Skin of body (tissue), 2 donors: ENCODE measurements around a stretch of chr6.

GRCh38 chr6:5120403-5120807, 35.3 kb downstream of the PPP1R3G start:
- RAMPAGE, long total RNA, result no peak

DNA sequence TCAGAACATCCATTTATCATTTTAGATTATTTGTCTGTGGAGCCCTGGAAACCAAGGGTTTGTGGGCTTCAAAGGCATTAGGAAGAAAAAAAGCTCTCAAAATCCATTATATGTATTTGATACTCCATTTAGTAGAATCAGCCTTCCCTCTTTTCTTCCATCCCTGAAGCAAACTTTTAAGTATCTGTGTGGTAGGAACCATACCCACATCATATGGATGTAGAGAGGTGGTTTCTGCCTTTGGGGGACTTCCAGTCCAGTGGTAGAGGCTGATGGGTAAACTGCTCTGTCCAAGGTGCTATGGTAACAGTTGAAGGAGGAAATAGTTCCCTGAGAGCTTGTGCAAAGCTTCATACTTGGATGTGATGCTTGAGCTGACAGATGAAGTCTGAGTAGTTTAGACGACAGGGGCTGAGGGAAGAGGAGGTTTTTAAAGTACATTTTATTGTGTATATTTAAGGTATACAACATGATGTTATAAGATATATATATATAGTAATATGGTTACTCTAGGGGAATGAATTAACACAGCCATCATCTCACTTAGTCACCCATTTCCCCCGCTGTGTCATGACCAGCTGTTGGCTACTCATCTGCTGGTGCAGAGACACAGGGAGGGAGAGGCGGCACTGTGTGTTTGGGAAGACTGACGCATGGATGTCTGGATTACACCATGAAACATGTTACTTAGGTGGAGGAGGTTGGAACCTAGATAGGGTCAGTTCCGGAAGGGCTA, 185.1 kb downstream of the FARS2 start:
- RAMPAGE, long total RNA, result no peak

- RAMPAGE, long total RNA, result no peak
Observed at GRCh38 chr6:5498110-5498632, 236.9 kb downstream of the FARS2 start.

GRCh38 chr6:5508860-5509610, 247.7 kb downstream of the FARS2 start:
- RAMPAGE, long total RNA, result no peak

DNA sequence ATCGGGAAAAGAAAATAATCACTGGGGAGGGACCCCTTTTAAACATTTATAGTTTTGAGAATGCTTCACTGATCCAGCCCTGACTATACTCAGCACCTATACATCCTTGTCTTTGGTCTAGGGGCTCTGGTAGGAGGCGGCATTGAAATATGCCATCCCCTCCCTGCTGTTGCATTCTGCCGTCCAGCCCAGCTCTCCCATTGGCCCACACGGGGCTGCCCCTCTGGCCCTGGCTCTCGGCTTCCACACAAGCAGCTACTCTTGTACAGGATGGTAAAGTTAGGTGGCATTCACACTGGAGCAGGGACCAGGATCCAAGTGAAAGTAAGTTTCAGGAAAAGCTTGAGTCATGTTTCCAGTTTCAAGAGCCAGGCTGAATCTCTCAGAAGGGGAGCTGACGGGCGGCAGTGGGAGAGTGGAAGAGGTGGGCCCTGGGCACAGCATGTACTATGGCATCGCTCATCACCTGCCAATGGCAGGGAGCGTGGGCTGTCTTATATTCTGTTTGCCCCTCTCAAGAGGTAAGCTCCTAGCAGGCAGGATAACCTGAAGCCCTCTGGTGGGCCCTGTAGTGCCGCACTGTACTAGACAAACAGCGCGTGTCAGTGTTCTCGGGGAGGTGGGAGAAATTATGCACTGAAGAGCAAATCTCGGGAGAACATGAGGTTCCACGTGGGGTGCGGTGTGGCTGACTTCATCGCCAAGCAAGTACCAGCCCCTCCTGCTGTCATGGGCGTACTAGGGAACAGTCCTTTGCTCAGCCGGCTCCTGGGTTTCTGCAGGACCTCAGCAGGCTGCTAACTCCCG, 241.5 kb downstream of the NRN1 start:
- RAMPAGE, long total RNA, result no peak

GRCh38 chr6:5999782-6000069, 7.0 kb downstream of the NRN1 start:
- RAMPAGE, long total RNA, result no peak

- RAMPAGE, long total RNA, result no peak
Observed at GRCh38 chr6:6703867-6704110, 115.3 kb downstream of the LY86 start.

- RAMPAGE, long total RNA, result no peak
Observed at GRCh38 chr6:6749473-6750640, 161.3 kb downstream of the LY86 start.

- RAMPAGE, long total RNA, result no peak
Observed at GRCh38 chr6:6751560-6751896, 163.0 kb downstream of the LY86 start.

- RAMPAGE, long total RNA, result no peak
Observed at GRCh38 chr6:6758775-6759799, 170.6 kb downstream of the LY86 start.

- RAMPAGE, long total RNA, result no peak
Observed at GRCh38 chr6:6858497-6859150, 249.1 kb upstream of the RREB1 start.

DNA sequence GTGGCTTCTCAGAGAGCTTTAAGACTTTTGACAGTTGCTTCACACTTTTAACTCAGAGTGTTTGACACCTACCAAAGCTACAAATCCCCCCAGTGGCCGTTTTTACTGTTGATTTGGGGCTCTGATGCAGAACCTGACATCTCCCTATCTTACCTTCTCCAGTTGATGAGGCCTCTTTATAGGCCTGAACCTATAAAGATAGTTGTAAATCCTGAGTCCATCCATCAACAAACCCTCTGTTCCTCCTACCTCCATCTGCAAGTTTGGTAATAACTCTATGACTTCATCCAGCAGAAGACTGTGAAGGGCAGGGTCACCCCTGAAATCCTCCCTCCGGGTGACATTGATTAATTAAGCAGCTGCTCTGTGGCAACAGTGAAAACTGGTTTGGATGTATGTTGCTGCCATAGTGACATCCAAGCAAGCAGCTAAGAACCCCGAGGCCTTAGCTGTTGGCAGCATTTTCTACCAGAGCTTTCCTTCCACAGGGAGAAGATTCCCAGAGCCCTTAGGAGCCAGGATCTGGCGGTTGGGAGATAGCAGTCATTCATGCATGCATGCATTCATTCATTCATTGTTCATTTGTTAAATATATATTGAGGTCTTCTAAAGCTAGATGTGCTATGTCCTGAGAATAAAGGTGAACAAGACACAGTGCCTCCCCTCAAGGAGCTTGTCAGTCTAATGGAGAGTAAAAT, 226.0 kb upstream of the RREB1 start:
- RAMPAGE, long total RNA, result no peak

DNA sequence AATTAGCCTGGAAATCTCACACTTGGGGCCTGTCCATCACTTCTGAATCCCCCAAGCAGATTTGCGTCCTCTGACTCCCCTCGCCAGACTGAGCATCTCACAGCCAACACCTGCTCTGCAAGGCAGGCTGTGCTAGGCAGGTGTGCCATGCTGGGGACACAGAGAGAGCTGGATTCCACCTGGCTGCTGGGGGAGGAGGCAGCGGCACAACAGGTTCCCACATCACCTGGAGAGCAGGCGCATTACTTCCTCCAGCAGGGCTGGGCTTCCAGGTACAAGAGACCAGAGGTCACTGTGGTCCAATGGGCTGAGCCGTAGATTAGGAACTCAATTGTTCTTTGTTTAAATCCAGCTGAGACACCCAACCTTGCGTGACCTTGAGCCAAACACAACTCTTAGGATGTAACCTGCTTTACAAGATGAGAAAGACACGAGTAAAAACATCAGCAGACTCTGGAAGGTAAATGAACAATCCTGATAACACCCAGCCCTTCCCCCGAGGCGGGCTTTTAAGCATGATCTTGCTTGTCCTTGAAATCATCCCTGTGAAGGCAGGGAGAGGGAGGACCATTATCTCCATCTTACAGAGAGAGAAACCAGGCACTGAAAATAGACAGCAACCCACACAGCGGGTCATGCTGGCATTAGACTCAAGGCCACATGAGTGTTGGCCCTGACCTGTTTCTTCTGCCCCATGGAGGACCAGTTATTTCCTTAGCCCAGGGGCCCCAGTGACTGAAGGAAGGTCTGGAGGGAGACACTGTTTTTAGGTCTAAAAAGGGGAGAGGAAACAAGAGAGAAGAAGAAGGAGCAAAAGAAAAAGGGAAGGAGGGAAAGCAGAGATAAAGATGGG, 216.5 kb upstream of the RREB1 start:
- RAMPAGE, long total RNA, result no peak

DNA sequence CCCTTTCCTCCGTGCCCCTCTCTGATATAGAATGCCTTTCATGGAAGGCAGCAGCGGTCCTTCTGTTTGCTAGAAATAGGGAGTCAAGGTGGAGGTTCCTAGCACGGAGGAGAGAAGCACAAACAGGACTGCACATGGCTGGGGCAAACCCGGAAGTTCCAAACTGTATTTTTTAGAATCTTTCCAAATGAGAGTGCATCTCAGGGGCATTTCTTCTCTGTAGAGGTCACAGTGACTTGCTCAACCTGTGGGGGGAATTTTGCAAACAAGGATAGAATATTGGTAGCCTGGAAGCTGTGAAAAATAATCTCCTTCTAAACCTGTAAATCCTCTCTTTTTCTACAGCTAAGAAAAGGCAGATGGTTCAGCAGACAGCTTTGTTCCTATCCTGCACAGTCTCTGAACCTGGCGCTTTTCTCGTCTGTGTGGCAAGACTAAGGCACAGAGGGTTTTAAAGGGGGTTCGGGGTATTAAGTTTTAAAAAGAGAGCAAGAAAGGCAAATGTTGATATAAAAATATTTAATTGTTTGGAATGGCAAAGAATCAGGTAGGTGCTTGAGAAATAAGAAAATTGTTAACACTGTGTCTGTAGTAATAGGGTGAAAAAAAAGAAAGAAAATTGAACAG, 176.2 kb upstream of the RREB1 start:
- RAMPAGE, long total RNA, result no peak

DNA sequence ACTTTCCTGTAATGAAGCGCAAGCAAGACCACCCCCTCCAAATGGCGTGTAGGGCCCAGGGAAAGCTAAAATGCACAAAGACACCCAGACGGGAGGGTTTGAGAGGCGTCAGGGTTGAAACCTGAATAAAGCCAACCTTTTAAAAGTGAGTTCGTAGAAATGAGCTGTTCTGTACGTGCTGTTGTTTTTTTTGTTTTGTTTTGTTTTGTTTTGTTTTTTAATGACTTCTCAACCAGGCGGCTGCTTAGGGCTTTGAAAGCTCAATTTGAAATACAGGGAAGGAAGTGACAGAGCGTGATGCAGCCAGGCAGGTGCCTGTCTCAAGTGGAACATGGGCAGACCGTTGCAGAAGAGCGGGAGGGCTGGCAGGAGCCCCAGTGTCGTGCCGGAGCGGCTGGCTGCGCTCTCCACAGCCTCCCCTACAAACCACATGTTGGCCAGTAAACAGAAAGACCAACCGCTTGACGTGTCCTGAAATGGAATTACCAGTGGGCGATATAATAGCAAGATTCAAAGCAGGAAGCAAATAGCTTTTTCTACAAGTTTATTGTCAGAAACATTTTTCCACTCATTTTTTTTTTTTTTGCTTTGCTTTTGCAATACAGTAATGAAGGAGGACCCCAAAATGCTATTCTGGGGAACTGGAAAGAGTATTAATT, 164.9 kb upstream of the RREB1 start:
- RAMPAGE, long total RNA, result no peak

DNA sequence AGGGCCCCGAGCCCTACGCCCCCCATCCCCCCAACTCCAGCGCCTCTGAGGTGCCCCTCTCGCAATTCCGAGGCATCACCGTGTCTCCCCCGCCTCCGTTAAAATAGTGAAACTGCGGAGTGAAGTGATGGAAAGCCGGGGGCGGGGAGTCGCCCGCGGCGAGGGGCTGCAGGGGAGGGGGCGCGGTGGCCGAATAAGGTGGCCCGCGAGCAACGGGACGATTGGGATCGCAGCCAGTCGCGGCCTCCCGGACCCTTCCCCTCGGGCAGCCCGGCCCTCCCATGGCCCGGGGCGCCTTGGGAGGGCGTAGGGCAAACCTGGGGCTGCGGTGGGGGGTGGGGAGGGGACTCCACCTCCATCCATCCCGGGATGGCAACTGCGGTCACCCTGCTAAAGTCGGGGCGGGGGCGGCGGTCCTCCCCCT, 517 bp upstream of the RREB1 start:
- RAMPAGE, long total RNA, result no peak

- RAMPAGE, long total RNA, result no peak
Observed at GRCh38 chr6:7137297-7138070, 29.7 kb downstream of the RREB1 start.

- RAMPAGE, long total RNA, result no peak
Observed at GRCh38 chr6:7250031-7250508, 62.9 kb downstream of the SSR1 start.

- RAMPAGE, long total RNA, result no peak
Observed at GRCh38 chr6:7267480-7267795, 45.6 kb downstream of the SSR1 start.

GRCh38 chr6:7281243-7282134, 31.5 kb downstream of the SSR1 start:
- RAMPAGE, long total RNA, result no peak